Gastrocnemius medialis (tissue), 3 donors: ENCODE measurements around the gene TFDP1.

DNA sequence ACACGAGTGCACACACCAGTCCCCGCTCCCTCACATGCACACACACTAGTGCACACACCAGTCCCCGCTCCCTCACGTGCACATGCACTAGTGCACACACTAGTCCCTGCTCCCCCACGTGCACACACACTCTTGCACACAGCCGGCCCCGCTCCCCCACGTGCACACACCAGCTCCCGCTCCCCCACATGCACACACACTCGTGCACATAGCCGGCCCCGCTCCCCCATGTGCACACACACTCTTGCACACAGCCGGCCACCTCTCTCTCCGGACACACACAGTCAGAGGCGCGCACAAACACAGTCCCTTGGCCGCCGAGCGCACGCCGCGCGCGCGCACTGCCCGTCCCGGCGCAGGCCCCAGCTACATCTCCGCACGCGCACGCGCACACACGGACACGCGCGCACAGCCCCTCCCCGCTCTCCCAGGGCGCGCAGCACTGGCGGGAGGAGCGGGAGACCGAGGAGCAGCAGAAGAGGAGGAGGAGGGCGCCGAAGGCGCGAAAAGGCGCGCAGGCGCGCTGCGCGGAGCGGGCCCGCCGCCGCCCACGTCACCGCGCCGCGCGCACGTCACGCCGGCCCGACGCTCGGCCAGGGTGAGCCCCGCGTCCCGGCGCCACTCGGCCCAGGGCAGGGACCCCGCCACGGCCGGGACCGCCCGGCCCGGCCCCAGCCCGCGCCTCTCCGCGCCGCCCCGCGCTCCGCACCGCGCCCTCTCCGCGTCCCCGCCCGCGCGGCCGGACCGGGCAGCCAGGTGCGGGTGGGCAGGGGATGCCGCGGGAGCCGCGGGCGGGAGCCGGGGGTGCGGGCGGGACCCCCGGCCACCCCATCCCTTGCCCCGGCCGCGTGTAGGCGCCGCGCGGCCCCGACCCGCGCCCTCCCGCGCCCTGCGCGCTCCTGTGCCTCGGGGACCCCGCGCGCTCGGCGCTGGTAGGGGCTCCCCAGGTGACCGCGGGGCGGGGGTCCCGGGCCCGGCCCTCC is at the start of gene TFDP1:
TFDP1 (plus strand) TSS at position 621 of the 983 bp plus-strand sequence.
- PRO-cap: unidirectional peak, plus-strand start at position 580 of the sequence
- RAMPAGE, long total RNA, 3 experiments: start-site peak on the plus strand in 2 of 3 experiments, centred at positions 556 to 568 of the sequence, 50 to 96 reads per replicate

DNA sequence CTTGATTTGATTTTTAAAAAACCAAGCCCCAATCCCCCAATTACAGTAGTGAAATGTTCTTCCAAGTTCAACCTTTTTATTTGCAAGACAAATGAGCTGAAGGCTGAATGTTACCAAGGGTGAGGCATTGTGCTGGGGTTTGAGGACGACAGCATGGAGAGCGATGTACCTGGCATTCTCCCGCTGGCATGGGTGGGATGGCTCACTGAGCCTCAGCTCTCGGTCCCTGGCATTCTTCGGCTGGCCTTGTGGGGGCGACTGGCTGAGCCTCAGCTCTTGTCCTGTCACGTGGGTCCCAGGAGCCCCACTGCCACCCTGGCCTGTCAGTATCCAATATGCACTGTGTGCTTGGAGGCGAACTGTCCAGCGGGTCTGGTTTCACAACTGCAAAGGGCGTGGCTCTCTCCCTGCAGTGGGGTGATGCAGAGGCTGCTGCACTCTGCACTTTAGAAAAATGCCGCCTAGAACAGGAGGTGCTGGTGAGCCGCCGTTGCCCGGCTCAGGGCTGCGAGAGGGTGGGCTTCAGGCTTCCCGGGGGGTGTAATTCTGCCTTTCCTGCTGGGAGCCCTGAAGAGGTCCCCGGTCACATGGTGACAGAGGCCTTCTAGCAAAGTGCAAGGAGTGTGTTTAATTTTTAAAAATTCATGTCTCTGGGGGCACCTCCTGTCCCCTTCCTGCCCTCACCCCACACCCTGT is 17.1 kb upstream of the TMEM255B start:
- PRO-cap: no peak
- RAMPAGE, long total RNA, 3 experiments: no peak in any of the 3 experiments

GRCh38 chr13:113774264-113775390 is 15.6 kb downstream of the TMEM255B start:
- PRO-cap: no peak
- RAMPAGE, long total RNA, 3 experiments: no peak in any of the 3 experiments

DNA sequence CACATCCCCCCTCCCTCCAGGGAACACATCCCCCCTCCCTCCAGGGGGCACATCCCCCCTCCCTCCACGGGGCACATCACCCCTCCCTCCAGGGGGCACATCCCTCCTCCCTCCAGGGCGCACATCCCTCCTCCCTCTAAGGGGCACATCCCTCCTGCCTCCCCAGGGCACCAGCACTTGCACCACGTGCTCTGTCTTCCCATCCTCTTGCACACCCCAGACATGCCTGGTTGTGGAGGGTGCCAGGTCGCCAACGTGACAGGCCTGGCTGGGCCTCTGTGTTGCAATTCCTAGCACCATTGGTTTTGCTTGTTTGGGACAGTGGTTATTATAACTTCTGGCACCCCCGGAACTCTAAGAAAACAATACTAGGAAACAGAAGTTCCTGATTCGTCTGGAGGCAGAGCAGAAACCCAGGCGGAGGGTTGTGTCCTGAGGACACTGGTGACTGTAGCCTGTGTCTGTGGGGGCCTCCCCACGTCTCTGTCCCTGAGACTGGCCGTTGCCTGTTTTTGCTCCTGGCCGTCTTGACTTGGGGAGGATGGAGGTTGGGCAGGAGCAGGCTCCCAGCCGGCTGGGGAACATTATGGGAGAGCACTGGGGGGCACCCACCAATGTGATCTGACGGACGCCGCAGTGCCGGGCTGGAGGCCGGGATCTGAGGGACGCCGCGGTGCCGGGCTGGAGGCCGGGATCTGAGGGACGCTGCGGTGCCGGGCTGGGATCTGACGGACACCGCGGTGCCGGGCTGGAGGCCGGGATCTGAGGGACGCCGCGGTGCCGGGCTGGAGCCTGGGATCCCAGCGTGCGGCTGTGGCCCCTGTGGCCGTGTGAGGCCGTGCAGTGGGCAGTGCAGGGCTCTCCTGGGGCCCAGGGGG is 46.2 kb downstream of the GAS6 start:
- PRO-cap: no peak
- RAMPAGE, long total RNA, 3 experiments: no peak in any of the 3 experiments

GRCh38 chr13:113841573-113842235 is 22.2 kb downstream of the GAS6 start:
- PRO-cap: no peak
- RAMPAGE, long total RNA, 3 experiments: no peak in any of the 3 experiments

- PRO-cap: no peak
- RAMPAGE, long total RNA, 3 experiments: no peak in any of the 3 experiments
These were observed 19.9 kb downstream of the GAS6 start for GRCh38 chr13:113843743-113844707.

DNA sequence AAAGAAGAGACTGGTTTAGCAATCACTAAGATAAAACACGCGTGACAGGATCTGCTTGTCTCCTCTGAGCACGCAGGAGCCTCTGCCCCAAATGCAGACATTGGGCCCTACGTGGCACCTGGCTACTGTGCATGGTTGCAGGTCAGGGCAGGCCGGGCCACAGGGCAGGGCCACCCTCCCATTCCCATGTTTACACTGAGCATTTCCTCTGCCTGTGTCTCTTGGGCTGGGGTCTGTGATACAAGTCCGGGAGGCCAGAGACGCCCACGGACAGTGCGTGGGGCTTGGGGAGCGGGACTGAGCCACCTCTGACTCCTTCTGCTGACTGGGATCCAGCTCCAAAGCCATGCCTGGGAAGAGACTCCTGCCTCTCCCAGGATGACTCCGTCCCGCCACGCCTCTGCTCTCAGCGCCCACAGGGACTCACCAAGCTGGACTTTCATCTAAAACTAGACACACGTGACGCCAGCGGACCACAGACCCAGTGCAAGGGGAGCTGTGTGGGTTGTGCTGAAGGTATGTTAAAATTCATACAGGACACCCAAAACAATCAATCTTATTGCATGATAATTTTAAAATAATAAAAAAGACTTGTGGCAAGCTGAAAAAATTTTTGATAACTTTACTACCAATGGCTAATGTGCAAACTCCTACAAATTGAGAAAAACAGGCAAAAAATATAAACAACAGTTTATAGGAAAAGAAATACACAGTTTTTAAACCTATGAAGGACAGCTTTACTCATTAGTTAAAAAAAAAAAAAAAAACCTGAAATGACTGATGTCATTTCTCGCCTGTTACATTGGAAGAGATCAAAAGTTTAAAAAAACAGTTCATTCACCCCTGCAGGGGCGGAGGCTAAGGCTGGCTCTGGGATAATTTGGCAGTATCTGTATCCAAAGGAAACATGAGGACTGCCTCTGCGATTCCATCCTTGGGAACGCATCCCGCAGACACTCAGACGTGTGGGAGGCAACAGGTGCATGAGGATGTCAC is 18.6 kb downstream of the GAS6 start:
- PRO-cap: no peak
- RAMPAGE, long total RNA, 3 experiments: no peak in any of the 3 experiments

GRCh38 chr13:113879328-113879794 is 15.5 kb upstream of the GAS6 start:
- PRO-cap: no peak
- RAMPAGE, long total RNA, 3 experiments: no peak in any of the 3 experiments

GRCh38 chr13:113930860-113931424 is 42.9 kb downstream of the C13orf46 start:
- PRO-cap: no peak
- RAMPAGE, long total RNA, 3 experiments: no peak in any of the 3 experiments

DNA sequence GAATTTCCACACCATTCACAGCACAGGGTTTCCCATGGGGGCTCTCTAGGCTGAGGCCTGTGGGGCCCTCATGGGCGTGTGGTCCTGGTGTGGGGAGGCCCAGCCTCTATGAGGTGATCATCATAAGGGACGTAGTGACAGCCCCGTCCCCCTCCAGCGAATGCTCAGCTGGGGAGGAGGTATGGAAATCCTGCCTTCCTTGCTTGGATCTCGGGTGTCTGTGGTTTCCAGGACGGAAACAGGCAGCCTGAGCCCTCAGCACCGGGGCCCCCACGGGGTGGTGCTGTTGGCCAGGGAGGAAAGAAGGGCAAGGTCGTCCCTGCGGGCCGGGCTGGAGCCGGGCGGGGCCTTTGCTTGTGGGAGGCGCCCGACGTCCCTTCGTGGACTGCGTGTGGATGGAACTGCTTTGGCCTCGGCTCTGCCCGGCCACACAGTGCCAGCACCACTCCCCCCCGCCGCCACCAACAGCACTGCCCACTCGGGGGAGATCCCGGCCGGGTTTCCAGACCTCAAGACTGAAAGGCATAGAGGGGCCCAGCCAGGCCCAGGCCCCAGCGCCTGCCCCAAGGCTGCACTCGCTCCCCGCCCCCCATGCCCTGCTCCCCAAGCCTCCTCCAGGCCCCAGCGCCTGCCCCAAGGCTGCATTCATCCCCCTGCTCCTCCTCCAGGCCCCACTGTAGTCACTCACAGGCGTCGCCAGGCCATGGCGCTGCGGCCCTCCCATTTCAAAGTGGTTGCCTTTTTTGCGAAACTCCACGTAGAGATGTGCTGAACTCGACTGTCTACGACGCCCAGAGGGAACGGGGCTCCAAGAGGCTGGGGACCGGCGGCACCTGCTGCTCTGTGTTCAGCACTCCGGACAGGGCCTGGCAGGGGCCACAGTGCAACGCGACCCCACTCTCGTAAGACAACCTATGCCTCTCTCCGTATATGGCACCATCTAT is 22.6 kb downstream of the C13orf46 start:
- PRO-cap: no peak
- RAMPAGE, long total RNA, 3 experiments: no peak in any of the 3 experiments

- PRO-cap: no peak
- RAMPAGE, long total RNA, 3 experiments: no peak in any of the 3 experiments
These were observed 18.6 kb upstream of the C13orf46 start for GRCh38 chr13:113992124-113993199.

DNA sequence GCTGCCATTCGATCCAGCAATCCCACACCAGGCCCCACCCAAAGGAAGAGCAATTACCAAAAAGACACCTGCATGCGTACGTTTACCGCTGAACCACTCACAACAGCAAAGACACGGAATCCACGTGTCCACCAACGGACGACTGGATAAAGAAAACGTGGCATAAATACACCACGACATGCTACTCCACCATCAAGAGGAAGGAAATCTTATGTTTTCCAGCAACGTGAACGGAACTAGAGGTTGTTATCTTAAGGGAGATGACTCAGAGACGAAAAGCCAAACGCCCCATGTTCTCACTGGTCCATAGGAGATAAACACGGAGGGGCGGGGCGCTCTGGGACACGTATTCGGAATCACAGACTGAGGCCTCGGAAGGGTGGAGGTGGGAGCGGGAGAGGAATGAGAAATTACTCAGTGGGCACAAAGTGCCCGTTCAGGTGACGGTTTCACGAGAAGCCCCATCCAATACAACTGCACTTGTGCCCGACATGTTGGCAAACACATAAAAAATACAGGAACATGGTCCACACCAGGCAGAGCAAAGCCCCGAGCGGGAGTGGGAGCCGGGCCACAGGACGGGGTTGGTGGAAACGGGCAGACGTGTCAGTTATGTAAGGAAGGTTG is 31.0 kb upstream of the C13orf46 start:
- PRO-cap: no peak
- RAMPAGE, long total RNA, 3 experiments: no peak in any of the 3 experiments

DNA sequence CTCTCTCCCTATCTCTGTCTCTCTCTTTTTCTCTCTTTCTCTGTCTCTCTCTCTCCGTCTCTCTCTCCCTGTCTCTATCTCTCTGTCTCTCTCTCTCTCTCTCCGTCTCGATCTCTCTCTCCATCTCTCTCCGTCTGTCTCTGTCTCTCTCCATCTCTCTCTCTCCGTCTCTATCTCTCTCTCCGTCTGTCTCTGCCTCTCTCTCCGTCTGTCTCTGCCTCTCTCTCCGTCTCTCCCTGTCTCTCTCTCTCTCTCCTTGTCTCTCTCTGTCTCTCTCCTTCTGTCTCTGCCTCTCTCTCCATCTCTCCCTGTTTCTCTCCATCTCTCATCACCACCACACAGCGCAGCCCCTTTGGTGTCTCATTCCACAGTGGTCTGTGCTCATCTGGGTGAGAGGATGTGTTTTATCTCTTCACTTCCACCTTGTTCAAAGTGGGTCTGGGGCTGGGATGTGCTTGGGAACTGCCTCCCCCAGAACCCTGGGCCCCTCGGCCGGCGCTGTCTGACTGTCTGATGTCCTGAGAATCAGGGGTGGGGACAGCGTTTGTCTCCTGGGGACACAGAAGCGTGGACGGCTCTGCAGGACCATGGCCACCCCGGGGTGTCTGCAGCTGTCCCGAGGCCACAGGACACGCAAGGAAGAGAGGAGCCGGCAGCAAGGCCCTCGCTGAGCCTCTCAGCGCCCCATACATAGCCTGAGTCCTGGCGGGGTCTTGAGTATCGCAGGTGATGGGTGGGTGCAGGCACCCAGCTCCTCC is 40.2 kb upstream of the C13orf46 start:
- PRO-cap: no peak
- RAMPAGE, long total RNA, 3 experiments: no peak in any of the 3 experiments

- PRO-cap: no peak
- RAMPAGE, long total RNA, 3 experiments: no peak in any of the 3 experiments
These were observed 50.7 kb upstream of the C13orf46 start for GRCh38 chr13:114024379-114025112.

DNA sequence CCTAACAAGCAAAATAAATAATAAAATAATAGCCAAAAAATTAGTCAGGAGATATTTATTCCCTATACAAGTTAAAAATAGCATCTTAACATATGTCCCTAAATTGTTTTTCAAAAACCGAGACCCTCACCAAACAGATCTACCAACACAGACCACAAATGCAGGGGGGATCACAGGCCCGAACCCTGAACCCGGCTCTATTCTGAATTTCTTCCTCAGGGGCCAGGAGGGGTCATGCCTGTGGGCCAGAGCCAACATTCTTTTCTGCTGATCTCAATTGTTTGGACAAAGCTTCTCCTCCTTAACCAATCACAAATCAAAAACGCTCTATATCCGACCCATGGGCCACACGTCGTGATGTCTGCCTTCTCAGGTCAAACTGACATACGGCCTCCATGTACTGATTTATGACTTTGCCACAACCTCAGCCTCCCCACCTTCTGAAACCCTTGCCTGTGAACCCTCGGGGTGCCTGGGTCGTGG is 58.2 kb upstream of the C13orf46 start:
- PRO-cap: no peak
- RAMPAGE, long total RNA, 3 experiments: no peak in any of the 3 experiments

DNA sequence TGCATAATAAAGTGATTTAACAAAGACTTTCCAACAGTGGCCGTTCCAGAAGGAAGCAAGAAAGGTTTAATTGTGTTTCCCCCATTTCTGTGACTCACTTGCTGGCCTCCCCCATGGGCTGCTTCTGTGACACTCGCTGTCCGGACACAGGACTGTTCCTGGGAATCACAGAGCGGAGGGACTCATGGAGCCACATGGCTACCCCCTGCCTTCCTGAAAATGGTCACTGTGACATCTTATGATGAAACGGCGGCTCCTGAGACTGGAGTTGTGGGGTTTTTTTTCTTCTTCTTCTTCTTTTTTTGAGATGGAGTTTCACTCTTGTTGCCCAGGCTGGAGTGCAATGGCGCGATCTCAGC is 62.4 kb upstream of the C13orf46 start:
- PRO-cap: no peak
- RAMPAGE, long total RNA, 3 experiments: no peak in any of the 3 experiments

DNA sequence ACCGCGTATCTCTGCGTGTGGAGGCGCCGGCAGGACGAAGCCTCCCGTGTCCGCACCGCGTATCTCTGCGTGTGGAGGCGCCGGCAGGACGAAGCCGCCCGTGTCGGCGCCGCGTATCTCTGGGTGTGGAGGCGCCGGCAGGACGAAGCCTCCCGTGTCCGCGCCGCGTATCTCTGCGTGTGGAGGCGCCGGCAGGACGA is 56.9 kb downstream of the RASA3 start:
- PRO-cap: no peak
- RAMPAGE, long total RNA, 3 experiments: no peak in any of the 3 experiments

DNA sequence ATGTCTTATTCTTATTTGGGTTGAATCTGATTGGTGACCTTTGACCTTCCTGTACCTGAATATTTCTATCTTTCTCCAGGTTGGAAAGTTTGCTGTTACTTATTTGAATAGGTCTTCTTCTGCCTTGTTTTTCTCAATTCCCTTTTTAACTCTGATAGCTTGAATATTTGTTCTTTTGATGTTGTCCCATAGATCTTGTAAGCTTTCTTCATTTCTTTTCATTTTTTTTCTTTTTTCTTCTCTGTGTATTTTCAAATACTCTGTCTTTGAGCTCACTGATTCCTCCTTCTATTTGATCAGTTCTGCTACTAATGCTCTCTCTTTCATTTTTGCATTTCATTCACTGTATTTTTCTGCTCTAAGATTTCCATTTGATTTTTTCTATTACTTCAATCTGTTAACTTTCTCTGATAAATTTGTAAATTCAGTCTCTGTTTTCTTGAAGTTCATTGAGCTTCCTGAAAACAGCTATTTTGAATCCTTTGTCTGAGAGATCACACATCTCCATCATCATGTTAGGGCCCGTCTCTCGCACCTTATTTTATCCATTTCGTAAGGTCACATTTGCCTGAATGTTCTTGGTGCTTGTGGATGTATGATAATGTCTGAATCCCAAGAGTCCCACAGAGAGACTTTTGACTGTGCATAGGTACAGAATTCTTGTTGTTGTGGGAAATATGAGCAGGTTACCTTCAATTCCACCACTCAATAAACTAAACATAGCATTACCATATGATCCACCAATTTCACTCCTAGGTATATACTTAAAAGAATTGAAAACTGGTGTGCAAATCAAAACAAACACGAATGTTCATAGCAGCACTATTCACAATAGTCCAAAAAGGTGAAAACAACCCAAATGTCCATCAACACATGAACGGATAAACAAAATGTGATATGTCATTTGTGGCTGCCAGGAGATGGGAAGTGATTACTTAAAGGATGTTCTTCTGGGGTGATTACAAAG is 38.6 kb downstream of the RASA3 start:
- PRO-cap: no peak
- RAMPAGE, long total RNA, 3 experiments: no peak in any of the 3 experiments

GRCh38 chr13:114109538-114110107 is 22.8 kb downstream of the RASA3 start:
- PRO-cap: bidirectional peak, plus-strand start at chr13:114109871, minus-strand start at chr13:114109756
- RAMPAGE, long total RNA, 3 experiments: no peak in any of the 3 experiments

DNA sequence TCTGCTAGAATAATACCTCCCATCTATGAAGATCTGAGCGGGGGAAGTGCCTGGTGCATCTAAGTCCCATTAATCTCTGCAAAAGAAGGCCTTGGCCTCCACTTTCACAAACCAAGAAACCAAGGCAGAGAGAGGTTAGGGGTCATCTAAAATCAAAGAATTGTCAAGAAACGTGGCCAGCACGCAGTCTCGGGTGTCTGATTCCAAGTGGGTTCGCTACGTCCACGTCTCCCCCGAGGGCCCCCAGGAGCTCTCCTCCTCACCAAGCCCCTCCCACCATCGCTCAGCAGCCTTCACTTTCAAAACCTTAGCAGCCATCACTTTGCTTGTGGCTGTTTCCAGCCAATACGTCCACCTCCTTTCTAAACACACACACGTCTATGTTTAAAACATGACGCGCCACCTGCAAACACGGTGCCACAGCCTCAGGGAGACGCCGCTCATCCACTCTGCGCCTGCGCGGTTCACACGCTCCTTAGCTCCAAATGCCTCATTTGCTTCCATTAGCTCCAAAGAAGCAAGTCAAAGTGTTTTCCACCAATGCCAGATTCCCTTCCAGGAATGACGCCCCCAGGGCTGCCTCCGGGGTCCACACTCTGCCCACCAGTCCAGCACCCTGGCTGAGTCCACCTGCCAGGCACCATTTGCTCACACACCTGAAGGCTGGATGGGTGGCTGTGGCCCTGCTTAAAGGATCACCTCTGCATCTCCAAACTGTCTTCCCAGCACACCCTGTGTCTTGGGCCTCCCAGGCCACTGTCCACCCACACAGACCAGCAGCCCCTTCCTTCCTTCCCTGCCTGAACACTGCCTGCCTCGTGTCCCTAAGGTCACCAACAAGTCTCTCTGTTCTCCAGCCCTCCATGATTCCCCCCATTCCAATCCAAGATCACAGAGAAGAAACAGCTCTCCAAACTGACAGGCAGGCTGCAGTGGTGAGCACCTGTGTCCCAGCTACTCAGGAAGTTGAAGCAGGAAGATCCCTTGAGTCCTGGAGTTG is 5.4 kb downstream of the RASA3 start:
- PRO-cap: no peak
- RAMPAGE, long total RNA, 3 experiments: no peak in any of the 3 experiments